Amniotic epithelial cell (primary cell): ENCODE measurements around a stretch of chr9.

DNA sequence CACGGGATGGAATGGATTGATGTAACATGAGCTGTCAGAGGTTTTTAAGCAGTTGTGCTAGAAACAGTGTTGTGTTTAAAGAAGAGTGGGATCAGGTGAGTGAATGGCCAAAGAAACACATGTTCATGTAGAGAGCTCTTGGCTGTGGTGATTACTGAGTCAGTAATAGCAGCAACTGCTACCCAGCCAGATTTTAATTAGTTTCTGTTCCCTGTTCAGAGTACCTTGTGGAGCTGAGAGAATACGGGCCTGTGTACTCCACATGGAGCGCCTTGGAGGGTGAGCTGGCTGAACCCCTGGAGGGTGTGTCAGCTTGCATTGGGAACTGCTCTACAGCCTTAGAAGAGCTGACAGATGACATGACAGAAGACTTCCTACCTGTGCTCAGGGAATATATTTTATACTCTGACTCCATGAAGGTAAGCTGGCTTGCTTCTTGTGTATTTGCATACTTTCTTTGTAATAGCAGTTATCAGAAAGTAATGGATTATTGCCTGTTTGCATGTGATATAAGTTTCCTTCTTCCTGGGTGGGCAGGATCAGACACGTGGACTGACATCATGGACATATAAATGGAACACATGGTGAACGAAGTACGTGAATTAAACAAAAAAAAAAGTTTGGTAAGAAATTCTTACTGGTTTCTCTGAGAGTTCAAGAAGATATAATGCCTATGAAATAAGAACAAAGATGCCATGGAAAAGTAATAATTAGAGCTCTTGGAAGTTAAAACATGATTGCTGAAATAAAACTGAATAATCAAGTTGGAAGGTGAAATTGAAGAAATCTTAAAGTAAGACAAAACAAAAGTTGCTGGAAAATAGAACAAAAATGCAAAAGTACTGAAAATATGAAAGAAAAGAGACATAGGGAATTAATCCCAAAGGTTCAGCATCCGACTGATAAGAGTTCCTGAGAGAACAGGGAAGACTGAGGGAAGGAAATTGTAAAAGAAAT is 52.1 kb downstream of the SLC46A2 start:
- RRBS, result no CpG with 5 or more reads among the region's 7 CpGs

DNA sequence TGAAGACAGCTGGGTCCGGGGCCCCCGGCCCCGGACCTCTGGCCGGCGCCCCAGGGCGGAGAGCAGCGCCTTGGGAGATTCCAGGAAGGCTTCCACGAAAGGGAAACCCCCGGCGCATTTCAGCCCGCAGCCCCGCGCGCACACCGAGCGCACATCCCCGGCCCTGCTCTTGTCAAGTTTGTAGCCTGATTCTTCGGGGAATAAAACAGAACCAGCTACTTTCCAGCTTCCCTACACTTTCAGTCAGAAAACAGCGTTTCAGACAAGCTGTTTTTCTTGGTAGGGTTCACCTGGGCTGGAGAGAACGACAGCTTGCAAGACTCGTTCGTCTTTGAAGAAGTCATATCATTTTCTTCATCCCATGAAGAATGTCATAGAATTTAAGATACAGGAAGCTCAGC is 561 bp downstream of the SLC31A2 start:
- RRBS, result 3% methylated on average over 15 of the region's 22 CpGs

DNA sequence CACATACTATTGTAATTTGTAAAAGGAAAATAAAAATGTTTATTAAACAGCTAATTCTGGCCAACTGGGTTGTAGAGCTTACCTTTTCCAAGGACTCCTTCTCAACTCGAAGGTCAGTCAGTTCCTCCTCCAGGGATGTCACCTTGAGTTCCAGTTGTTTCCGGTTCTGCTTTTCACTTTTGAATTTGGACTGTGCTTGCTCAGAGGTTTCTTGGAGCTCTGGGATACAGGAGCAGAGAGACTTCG is 25.6 kb downstream of the SLC31A2 start:
- RRBS, result no CpG with 5 or more reads among the region's 3 CpGs

DNA sequence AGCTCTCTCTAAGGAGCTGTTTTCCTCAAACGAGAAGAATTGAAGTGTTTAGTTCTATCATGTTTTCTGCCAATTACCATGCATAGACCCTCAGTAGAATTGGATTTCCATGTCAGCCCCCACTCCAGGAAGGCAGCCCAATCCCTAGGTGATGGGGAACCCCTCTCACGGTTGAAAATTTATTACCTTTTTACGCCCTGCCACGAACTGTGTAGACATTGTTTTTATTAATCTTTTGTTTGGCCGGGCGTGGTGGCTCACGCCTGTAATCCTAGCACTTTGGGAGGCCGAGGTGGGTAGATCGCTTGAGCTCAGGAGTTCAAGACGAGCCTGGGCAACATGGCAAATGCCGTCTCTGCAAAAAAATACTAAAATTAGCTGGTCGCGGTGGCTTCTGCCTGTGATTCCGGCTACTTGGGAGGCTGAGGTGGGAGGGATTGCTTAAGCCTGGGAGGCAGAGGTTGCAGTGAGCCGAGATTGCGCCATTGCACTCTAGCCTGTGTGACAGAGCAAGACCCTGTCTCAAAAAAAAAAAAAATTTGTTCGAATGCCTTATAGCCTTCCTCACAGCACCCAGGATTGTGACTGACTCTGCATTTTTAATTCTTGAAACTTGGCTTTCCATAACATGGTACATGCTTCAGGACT is 11.4 kb downstream of the RNF183 start:
- RRBS, result no CpG with 5 or more reads among the region's 17 CpGs

GRCh38 chr9:113313286-113313940 is 10.2 kb upstream of the RNF183 start:
- RRBS, result no CpG with 5 or more reads among the region's 12 CpGs

- RRBS, result no CpG with 5 or more reads among the region's 9 CpGs
These were observed 3.8 kb downstream of the ALAD start for GRCh38 chr9:113397082-113397873.

- RRBS, result no CpG with 5 or more reads among the region's 2 CpGs
These were observed 15.0 kb upstream of the RGS3 start for GRCh38 chr9:113448468-113448887.

DNA sequence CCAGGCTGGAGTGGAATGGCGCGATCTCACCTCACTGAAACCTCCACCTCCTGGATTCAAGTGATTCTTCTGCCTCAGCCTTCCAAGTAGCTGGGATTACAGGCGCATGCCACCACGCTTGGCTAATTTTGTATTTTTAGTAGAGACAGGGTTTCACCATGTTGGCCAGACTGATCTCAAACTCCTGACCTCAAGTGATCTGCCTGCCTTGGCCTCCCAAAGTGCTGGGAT is 28.0 kb downstream of the RGS3 start:
- RRBS, result no CpG with 5 or more reads among the region's 4 CpGs

DNA sequence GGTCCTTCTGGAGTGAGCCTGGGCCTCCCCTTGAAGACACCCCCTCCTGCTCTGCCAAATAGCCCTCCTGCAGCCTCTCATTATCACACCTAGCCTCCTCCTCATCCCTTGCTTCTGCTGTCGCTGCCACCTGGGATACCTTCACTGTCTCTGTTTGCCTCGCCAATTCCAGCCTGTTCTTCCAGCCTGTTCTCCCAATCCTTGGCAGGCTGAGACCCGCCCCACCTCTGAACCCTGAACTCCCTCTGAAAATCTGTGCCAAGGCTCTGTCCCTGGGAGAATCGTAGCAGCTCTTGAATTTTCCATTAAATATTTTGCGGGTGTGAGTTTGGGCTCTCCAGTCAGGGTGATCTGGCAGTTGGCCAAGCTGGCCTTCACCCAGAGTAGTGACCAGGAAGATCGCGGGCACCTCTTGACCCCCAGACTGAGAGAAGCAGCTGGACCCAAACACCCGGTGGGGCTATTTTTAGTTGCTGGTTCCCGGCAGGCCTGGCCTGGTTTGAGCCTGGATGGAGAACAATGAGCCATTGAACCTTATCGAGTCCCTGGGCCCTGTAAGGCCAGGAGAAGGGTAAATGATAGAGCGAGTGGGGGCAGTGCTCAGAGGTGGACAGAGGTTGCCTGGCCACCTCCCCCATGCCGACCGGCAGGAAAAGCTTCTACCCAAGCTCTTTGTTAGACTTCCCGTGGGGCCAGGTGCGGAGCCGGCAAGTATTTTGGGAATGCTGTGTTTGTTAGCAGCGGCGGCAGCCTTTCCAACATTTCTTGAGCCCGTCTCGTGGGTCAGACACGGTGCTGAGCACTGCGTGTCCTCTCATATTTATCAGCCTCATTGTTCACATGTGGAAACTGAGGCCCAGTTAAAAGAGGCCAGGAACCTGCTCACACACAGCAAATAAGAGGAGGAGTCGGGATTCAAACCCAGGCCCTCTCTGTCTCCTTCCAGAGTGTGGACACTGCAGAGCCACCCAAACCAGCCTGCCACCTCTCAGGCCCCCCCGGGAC is 146.2 kb downstream of the RGS3 start:
- RRBS, result 55% methylated on average over 4 of the region's 24 CpGs

DNA sequence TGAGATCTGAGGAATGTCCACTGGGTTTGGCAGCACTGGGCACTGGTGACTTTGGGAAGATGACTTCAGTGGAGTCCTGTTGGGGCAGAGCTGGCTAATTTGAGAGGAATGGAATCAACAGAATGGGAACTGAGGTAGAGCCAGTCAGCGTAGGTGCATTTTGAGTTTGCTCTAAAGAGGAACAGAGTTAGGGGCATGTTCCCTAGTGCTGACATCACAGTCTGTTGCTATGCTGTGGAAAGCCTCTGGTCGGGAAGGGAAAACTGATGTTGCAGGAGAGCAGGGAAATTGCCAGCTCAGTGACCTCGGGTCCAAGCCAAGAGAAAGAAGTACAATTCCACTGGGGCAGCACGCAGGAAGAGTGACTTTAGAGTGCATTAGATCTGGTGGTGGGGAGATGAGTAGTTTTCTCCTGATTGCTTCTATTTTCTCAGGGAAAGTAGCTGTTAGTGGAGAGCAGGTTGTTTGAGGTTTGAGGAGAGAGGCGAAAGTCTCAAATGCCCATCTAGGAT is 57.0 kb downstream of the ZNF618 start:
- RRBS, result no CpG with 5 or more reads among the region's 5 CpGs

- RRBS, result no CpG with 5 or more reads among the region's 12 CpGs
These were observed 90.2 kb downstream of the ZNF618 start for GRCh38 chr9:113966134-113966808.

GRCh38 chr9:113992525-113992969 is 85.6 kb downstream of the AMBP start:
- RRBS, result 100% methylated on average over 1 of the region's 12 CpGs

GRCh38 chr9:114038156-114038479 is 40.0 kb downstream of the AMBP start:
- RRBS, result no CpG with 5 or more reads among the region's 8 CpGs

- RRBS, result 3% methylated on average over 6 of the region's 20 CpGs
These were observed 8.8 kb upstream of the KIF12 start for GRCh38 chr9:114107771-114108397.

- RRBS, result 97% methylated on average over 2 of the region's 17 CpGs
These were observed 57.8 kb upstream of the ORM1 start for GRCh38 chr9:114264784-114265728.

DNA sequence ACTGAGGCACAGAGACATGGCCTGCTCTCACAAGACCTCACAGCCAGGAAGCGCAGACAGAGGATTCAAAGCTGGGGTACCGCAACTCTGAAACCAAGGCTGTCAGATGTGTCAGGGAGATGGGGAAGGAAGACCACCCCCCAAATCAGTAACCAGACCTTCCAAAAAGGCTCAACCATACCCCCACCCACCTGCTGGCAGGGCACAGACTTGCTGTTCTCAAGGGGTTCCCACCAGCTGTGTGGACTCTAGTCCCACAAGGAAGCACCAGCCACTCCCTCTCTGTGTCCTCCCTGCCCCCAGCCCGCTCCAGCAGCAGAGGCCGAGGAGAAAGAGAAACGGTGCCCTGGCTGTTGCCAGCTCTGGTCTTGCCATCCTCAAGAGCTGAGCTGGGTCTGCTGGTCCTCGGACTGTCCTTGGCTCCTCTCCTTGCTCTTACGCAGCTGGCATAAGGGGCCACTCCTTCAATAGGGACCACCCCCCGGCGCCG is 740 bp downstream of the AKNA start:
- RRBS, result no CpG with 5 or more reads among the region's 10 CpGs

DNA sequence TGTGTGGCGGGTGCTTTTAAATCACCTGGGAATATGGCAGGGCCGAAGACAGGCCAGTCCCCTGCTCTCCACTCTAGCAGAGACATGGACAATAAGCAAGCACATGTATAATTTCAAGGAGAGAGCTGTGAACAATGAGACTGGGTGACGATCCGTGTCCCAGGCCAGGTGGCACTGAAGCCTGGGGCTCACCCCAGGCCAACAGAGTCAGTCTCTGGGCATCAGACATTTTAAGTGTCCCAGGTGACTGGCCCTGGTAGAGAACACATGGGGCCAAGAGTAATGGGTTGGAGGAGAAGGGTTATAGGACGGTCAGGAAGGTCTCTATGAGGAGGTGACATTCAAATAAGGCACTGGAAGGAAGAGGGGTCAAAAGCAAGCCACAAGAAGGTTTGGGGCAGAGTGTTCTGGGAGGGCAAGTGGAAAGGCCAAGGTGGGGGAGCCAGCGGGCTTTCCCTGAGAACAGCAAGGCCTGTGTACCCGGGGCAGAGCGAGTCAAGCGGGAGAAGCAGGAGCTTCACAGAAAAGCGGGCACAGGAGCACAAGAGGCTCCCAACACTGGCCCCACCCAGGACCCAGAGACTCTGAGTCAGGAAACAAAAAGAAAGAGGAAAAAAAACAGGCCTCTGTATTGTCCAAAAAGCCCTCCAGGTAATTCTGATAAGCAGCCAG is 1.1 kb upstream of the AKNA start:
- RRBS, result no CpG with 5 or more reads among the region's 10 CpGs

DNA sequence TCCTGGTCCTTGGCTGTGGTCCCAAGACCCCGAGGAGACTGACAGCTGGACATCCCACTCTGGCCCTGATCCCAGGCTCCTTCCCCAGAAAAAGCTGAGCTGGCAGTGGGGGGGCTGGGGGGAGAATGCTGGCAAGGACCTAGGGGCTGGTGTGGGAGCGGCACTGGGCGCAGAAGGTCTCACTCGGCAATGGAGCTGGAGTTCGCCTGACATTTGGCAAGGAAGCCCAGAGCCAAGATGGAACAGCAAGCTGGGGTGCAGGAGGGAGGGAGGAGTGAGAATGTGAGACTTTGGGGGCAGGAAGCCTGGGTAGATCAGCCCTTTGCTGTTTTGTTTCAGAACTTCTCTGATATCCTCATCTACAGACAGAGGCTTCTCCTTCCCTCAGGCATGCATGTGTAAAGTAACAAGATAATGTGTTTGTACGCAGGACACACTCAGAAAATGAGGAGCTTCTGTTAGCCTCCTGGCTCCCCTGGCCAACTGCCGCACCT is 7.1 kb upstream of the AKNA start:
- RRBS, result no CpG with 5 or more reads among the region's 7 CpGs

- RRBS, result 3% methylated on average over 22 of the region's 73 CpGs
These were observed 10.1 kb upstream of the AKNA start for GRCh38 chr9:114397515-114398566.

DNA sequence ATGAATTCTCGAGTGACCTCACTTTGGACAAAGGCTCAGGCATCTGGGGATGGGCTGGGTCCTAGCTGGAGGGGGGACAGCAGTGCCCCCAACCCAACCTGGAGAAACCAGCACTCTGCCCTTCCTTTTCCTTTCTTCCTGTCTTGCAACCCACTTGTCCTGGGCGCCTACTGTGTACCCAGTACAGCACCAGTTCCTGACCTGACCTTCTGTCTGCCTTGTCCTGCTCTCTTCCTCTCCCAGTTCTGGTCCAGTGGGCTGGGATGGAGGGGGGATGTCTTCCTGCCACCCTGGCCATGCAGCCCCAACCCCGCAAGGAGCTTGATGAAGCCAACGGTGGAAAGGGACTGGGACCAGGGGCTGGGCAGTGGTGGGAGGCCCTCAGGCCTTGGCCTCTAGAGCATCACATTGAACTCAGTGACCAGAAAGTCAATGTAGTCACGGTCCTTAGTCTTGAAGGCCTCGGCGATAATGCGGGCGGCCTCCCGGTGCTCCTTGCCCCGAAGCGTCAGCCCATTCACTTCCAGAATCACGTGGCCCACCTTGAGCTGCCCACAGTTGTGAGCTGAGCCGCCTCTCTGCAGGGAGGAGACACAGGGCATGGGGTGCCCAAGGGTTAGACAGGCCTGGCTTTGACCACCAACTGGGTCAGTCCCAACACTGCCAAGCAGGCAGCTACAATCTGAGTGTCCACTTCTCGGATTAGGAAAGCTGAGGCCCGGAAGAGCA is 14.7 kb upstream of the AKNA start:
- RRBS, result no CpG with 5 or more reads among the region's 16 CpGs